Penis (tissue), 1 donor: ENCODE measurements around a stretch of chr17.

DNA sequence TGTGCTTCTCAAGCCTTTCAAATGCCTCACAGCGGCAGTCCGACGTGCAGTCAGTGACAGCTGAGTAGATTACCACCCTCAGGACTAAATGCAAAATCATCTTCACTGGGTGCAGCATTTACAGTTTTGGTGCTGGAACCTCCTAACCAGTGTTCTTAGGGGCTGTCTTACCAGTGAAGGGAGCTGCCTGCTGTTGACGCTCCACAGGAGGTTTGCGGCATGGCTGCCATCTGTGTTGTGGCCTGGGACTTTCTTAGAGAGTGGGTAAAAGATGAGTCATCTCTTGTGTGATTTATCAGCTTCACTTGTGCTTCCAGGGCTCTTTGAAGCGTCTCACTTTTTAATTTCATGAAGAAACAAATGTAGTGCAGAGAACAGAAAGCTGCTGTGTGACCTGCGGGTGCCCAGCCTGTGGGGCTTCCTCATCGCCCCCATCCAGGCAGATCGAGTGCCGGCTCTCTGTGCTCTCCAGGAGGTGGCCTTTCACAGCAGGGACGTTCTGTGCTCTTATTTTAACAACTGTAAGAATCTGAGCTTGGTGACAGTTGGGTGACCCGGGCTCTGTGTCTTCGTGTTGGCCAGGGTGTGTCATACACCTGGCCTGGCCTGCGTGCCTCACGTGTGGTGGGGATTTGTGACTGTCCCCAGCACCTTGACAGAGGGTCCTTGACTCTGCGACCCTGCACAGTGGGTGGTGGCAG, 24.2 kb upstream of the ZNF750 start:
- PRO-cap, result no peak

DNA sequence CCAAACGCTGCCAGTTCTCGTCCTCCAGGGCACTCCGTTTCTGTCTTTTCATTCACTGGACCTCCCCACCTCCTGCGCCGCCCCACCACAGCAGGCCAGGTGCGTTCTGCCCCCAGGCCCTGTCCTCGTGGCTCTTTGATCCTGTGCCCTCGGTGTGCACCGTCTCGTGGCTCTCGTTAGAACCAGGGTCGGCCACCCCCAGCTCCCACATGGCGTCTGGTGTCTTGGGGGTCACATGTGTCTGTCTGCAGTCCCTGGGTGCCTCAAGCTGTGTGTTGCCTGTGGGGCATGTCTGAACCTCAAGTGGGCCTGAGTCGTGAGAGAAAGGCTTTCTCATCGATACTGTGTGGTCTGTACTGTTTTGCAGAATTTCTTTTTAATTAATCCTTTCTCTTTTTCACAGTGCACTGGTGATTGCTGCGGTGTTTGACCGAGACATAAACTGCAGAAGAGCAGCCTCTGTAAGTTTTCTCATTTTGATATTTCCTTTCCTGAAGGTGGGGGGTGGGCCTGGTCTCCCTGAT, 44.0 kb upstream of the ZNF750 start:
- PRO-cap, result no peak

DNA sequence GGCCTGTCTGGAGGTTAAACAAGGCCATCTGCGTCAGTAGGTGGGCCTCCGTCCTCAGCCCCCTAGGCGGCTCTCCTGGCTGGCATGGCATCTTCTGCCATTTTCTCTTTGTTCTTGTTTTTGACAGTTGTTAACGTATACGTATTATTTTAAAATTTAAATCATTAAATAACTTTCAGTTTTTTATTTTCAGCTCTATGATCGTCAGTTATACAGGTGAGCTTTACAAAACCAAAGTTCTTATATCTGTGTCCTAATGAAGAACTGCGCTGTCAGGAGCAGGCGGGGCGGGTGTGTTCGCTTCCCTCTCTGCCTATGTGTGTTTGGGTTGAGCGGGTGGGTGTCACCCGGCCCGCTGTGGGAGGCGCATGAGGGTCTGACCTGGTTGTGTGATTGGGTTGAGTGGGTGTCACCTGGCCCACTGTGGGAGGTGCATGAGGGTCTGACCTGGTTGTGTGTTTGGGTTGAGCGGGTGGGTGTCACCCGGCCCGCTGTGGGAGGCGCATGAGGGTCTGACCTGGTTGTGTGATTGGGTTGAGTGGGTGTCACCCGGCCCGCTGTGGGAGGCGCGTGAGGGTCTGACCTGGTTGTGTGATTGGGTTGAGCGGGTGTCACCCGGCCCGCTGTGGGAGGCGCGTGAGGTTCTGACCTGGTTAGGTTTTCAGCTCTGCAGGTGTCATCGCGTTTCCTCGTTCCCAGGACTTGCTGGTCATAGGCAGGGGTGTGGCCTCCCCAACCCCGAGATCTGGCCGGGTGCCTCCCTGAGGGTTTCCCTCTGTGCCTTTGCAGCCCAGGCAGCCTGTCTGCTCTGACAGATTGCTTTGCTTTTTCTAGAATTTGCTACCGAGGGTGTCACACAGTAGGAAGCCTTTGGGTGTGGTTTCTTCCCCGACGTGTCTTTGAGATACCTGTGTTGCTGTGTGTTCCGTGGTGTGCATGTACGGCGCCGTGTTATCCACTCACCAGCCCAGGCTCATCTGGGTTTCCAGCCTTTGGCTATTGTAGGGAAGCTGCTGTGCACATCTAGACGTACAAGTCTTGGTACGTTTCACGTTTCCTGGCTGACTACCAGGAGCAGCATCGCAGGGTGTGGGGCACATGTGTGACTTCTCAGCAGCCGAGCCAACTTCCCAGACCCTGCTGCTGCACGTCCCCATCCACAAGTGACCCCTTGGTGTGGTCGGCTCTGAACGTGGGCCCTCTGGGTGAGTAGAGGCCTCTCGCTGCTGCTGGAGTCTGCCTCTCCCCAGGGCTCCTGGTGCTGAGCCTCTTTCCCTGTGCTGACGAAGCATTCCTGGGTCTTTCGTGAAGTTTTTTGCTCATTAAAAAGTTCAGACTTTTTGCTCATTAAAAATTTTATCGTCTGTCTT, 69.8 kb upstream of the ZNF750 start:
- PRO-cap, result no peak

DNA sequence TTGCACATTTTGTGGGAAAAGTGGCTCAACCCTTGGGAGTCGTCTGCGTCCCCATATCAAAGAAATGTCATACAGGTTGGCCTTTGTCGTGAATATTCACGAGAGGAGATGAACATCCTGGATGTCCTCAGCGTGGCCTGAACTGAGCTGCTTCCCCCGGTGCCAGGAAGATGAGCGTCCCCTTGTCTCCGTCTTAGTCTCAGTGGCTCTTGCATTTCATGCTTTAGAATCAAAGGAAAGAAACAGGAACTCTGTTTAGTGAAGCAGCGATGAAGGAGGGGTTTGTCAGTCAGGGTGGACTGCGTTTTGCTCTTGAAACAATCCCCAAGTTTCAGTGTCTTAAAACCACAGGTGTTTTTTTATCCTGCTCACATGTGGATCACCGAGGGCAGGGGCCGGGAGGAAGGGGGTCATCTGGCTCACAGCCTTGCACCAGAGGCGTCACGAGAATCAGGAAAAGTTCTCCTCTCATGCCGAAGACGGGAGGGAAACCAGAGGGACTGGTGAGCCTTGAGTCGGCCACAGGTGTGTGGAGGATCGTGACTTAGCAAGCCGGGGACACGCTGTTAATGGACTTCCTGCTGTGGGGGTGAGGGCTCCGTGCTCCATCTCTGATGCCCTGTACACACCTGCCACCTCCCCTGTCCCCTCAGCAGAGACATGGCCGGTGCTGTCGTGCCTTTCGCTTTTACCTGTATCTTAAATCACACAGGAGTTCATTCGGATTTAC, 75.6 kb upstream of the ZNF750 start:
- PRO-cap, result no peak

DNA sequence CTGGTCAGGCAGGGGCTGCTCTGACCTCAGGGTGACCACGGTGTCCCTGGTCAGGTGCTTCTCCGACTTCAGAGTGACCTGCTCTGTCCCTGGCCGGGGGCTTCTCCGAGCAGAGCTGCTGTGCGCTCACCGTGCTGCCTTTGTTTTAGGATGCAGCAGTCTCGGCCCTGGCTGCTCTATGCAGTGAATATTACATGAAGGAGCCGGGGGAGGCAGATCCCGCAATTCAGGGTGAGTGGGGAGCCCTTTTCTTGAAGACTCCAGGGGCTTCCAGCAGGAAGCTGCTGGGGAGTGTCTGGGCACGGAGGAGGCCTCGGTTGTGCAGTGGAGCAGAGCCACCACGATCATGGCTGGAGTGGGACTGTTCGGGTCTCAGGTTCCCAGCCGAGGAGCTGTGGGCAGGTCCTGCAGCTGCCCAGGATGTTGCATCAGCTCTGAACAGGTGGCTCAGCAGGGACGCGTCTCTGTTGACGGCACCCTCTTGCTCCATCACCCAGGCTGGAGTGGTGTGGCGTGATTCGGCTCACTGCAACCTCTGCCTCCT, 83.8 kb upstream of the ZNF750 start:
- PRO-cap, result no peak

- PRO-cap, result no peak
Measured at GRCh38 chr17:83010178-83010659, 41.4 kb downstream of the B3GNTL1 start.

- PRO-cap, result no peak
Measured at GRCh38 chr17:83012778-83013099, 38.8 kb downstream of the B3GNTL1 start.

GRCh38 chr17:83077834-83078264, 1.6 kb upstream of the METRNL start:
- PRO-cap, result no peak

GRCh38 chr17:83093745-83093973, 14.2 kb downstream of the METRNL start:
- PRO-cap, result no peak

DNA sequence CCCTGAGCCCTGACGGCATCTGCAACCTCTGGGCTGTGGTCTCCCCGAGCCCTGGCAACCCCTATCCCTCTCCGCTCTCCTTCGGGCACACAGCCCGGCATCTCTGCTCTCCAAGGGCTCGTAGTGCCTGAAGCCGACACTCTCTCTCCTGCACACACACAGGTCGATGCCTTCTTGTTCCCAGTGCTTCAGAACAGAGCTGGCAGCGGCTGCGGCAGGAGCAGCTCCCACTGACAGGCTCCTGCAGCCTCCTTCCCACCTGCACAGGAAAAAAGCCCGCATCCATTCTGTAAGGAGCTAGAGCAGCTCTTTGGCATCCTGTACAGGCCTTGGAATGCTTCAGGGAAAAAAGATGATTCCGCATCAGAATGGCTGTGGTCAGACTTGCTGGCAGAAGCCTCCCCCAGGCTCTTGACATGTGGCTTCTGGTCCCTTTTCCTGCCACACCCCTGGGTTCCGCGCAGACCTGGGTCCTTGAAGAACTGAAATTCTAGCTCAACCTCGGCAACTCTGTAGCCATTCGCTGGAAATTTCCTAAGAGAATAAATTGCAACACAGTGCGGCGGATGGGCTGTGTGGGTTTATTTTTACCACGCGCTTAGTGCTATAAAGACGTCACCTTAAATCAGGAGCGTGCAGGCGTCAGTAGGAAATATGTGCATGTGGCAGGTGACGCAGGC, 46.0 kb downstream of the METRNL start:
- PRO-cap, result no peak

DNA sequence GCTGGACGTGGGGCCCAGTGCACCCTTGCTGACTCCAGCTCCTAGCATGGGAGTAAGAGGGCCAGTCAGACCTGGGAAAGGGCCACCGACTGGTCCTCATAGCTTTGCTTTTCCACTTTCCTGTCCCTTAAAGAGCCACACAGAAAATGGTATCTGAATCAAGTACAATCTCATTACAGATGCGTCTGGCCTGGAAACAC, 69.4 kb downstream of the METRNL start:
- PRO-cap, result no peak

DNA sequence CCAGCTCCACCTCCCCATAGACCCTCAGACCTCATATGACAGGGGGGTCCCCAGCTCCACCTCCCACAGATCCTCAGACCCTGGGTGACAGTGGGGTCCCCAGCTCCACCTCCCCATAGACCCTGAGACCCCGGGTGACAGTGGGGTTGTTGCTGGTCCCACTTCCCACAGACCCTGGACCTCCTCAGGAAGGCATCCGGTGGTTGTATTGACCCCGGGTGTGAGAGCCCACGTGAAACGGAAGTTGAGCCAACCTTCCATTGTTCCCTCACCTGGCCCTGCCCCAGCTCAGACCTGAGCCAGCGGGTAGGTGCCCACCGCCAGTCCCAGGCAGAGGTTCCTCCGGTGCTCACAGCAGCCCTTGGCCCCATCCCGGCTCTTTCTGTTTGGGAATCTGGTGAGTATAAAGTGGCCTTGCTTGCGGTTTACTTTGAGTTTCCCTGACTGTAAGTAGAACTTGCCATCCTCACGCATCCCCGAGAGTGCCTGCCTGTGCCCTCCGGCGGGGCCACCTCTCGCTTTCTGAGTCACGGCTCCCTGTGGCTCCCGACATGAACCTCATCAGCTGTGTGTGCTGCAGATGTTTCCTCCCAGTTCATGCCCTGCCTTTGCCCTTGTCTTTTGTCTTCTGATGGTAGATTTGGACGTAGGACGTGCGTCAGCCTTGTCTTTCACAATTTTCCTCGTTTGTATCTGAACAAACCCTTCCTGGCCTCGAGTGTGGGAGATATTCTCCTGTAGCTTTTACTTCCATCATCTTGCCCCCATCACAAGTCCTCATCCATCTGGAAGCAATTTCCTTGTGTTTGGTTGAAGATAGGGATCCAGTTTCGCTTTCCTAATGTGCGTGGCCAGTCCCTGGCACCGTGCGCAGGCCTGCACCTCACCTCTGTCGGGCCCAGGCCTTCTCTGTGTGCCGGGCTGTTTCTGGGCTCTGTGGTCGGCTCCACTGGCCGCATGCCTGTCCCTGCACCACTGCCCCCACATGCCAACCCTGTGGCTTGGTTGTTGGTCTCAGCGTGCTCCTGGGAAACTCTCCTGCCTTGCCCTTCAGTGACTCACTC, 75.9 kb downstream of the METRNL start:
- PRO-cap, result unidirectional peak, minus-strand start at position 484 of the sequence; unidirectional peak, minus-strand start at position 524 of the sequence

- PRO-cap, result no peak
Measured at GRCh38 chr17:83193368-83194433, 114.3 kb downstream of the METRNL start.

- PRO-cap, result bidirectional peak, plus-strand start at chr17:83203344, minus-strand start at chr17:83203107
Measured at GRCh38 chr17:83202818-83203726, 123.7 kb downstream of the METRNL start.